SJSA1 (cell line): ENCODE measurements around a stretch of chr3.

DNA sequence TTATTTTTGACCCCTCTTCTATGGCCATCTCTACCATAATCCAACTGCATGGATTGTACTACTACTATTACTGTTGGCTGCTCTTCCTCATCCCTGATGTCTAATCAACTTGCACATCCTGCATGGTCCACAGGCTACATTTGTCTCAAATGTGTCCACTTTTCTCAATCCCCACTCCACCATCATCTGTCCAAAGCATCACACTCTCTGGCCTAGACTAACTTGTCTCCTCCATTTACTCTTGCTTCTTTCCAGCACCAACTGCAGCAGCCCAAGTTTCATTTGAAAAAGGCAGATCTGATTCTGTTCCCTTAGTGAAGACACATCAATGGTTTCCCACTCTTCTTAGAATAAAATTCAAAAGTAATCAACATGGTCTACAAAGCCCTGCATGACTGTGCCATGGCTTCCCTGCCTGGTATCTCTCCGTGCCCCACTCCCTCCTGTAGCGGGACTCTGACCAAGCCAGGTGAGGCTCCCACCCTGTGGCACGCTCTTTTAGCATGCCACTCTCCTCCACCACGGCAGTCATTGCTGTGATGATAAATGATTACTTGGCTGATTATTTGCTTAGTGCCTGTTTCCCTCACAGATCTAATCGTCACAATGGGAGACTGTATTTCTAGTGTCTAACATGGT, 127.0 kb upstream of the SLC2A2 start:
- RAMPAGE, long total RNA = no peak

DNA sequence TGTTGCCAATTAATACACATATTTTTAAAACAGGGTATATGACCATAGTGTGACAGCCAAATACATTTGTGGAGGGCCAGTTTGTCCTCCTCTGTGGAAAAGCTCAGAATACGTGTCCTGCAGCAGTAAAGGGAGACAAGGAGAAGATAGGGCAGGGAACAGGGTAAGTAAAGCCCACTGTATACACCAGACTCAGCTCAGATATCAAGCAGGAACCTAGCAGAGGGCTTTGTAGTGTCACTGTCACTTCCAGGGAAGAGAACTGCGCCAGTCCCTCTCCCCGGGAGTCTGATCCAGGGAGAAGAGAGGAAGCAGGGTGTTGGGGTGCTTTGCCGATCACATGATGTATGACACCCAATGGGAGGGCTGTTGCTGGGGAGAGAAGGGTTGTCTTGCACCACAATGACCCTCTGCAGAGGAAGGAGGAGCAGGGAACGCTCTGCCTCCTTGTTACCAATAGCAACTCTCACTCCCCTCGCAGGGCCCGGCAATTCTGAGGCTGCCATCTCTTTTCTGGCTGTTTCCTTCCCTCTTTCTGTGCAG, 147.2 kb upstream of the SLC2A2 start:
- RAMPAGE, long total RNA = no peak

DNA sequence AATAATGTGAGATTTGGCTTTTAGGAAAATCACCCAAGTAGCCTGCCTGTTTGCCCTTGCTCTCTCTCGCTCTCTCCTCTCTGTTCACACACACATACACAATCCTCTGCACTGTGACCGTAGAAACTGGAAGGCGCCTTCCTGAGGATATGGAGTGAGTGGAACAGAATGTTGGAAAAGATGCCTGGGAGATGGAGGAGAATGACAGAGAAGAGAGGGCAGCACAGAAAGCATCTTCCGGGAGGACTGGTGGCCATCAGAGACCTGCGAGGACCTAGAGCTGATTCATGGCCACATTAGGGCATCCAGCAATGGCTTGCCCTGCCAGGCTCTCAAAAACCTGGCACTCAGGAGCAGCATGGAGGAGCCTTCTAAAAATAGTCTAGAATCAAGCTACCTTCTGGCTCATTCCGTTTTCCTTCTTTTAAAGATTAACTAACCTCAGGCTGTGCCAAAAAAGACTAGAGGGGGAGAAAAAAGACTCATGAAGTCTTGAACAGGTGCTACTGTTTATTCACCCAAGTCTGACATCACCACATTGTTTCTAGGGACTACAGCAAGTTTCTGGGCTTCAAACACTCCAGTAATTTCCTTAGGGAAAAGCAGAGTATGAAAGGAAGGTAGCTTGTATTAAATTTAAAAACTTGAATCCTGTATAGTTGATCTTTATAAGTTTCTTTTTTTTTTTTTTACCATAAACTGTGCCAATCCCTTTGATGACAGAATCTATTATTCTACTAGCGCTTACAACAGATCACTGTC, 125.8 kb downstream of the TNIK start:
- RAMPAGE, long total RNA = no peak

DNA sequence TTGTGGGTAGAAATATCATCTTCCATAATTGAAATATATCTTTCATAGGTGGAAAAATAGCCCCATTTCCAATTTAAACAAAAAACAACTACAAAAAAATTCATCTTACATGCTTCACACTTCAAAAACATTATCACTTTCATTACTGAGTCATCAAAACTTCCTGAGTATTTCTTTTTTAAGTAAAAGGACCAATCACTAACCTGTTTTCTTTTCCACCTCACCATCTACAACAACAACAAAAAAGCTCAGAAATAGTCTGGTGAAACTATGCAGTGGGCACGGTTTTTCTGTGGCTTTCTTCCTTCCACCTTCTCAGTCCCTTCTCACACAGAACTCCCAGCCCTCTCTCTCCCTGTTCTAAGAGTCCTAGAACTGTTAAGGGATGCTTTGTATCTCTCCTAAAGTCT, 20.3 kb upstream of the TNIK start:
- RAMPAGE, long total RNA = no peak

DNA sequence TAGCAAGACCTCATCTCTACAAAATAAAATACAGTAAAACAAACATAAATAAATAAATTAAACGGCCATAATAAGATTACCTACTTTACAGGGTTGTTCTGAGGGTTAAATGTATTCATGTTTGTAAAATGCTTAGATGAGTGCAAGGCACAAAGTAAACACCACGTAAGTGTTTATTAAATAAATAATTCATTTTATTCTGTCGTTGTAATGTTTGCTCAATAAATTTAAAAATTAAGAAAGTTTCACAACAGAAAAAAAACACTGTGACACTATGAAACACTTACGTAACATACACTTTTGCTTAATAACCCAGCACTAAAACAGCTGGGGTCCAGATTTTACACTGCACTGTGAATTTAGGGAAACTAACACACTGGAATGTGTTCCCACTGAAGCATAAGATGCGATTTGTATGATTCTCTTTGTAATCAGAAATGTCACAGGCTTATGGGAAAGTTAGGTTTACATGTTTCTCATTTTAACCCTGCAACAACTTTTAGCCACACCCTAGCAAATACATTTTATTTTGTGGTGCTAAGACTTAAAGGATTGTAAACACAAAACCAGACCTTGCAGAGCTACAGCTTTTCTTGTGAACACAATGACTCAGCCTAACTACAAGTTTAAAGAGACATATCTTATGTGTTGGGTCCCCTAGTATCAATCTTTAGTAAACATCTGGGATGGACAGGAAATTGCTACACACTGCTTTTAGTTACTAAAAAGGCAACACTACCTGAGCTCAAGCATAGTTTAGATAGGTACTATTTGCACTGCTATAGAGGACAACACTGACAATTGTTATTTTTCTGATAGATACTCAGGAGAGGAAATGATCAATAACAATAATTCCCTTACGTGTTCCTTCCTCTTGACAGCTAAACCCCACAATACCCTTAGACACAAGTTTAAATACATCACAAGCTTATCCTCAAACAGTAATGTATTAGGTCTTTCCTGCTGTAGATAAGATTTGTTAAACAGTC, 4.0 kb downstream of the PLD1 start:
- RAMPAGE, long total RNA = no peak

DNA sequence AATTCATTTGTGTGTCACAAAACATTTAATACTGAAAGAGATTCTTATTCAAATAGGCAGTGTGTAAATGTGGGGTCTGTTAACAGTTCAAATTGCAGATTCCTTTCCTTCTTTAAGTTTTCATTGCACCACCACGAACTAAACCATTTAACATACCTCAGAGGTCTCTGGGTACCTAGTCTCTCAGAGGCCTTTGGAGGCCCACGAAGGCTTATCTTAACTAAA, 1.1 kb downstream of the PLD1 start:
- RAMPAGE, long total RNA = no peak

GRCh38 chr3:171874203-171875291, 31.4 kb downstream of the TMEM212 start:
- RAMPAGE, long total RNA = no peak

- RAMPAGE, long total RNA = no peak
Observed at GRCh38 chr3:172067249-172068001, 28.0 kb downstream of the FNDC3B start.

- RAMPAGE, long total RNA = no peak
Observed at GRCh38 chr3:172096869-172097455, 57.6 kb downstream of the FNDC3B start.

GRCh38 chr3:172129643-172130329, 90.4 kb downstream of the FNDC3B start:
- RAMPAGE, long total RNA = no peak

GRCh38 chr3:172138803-172139513, 99.6 kb downstream of the FNDC3B start:
- RAMPAGE, long total RNA = no peak

DNA sequence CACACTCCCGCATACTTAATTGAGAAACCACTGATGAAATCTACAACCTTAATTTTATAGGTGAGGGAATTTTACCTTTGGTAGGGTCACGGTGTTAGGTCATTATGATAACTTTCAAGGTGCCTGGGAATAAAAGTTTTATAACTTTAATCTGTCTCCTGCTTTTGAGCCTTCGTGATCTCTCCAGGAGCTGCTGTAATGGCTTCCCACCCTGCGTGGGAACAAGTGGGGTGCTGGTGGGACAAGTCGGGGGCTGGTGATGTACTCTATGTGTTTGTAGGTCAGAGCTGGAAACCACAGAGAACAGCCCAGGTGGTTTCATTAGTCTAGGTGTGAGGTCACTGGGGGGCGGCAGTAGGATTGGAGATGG, 115.3 kb downstream of the FNDC3B start:
- RAMPAGE, long total RNA = no peak

- RAMPAGE, long total RNA = no peak
Observed at GRCh38 chr3:172210900-172211496, 171.6 kb downstream of the FNDC3B start.

DNA sequence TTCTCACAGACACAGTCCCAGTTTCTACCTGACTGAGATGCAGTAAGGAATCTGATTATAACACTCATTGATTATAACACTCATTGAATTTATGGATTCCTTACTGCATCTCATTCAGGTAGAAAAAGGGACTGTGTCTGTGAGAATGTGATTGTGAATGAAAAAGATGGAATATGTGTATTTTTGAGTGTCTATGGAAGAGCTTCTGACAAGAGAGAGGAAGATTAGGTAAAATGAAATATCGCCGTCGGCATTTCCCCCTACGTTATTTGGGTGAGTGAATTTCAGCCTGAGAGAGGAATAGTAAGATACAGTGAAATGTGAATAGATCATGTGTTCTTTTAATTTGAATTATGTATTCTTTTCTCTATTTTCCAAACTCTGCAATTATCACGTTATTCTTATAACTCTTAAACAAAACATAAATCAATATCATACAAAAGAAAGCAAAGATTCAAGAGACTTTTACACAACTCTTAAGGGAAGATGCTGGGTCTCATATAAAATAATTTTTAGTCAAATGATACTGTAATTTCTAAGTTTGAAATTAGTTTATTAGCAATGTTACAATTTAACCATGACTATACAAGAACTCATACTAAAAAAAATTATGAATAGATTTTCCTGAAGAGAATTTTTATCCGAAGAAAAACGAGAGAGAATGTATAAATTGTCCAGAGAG, 195.7 kb downstream of the GHSR start:
- RAMPAGE, long total RNA = no peak

- RAMPAGE, long total RNA = no peak
Observed at GRCh38 chr3:172343865-172344231, 104.4 kb downstream of the GHSR start.

GRCh38 chr3:172512973-172513787, 10.1 kb downstream of the TNFSF10 start:
- RAMPAGE, long total RNA = no peak

- RAMPAGE, long total RNA = no peak
Observed at GRCh38 chr3:172519614-172520829, 3.2 kb downstream of the TNFSF10 start.

DNA sequence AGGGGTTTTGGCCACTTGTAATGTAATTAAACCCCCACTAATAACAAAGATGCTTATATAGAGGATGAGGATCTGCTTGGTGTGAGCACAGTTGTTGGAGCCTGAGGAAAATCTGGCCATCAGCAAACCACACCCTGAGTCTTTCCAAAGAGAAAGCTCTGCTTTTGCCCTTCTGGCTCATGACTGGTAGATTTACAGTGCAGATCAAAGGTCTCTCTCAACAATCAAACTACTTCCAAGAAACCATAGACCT, 78.3 kb upstream of the TNFSF10 start:
- RAMPAGE, long total RNA = no peak

- RAMPAGE, long total RNA = no peak
Observed at GRCh38 chr3:172607838-172608208, 84.6 kb upstream of the TNFSF10 start.

DNA sequence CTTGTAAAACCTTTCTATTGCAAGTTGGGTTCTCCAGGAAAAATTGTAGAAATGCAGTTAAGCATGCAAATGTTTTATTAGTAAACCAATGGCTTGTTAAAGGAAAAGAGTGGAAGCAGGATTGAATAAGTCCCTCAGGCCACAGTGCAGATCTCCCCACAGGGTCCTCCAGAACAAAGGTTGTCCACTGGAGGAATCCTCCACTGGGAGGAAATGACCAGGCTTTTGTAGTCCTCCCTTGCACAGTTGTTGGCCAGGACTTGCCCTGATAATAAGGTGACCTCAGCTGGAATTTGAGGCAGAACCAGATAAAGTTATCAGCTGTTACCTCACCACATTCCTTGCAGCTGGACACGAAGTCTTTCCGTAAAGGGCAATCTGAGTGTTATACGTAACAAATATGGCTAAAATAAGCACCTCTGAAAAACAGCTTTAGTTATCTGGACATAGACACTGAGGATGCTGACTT, 83.6 kb upstream of the NAALADL2 start:
- RAMPAGE, long total RNA = no peak